Measurements from ENCODE around the gene ESRP2.

DNA sequence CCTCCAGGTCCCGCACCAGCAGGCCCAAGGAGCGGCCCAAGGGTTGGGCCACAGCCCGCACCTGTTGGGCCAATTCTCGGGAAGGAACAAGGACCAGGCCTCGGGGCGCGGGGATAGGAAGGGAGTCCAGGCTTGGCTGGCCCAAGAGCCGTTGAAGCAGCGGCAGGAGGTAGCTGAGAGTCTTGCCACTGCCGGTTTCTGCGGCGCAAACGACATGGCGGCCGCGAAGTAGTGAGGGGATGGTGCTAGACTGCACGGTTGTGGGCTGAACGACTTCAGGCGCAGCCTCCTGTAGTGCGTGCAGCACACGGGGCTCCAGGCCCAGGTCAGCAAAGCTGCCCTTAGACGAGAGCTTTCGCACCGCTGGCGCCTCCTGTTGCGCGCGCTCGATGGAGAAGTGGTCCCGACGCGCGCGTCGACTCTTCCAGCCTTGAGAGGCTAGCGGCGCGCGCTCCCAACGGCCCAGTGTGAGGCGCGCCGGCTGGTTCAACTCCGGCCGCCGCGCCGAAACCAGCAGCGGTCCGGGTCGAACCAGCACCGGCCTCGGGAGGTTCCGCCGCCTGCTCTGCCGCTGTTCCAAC is 454 bp downstream of the DDX28 start:
- PRO-cap = no peak

DNA sequence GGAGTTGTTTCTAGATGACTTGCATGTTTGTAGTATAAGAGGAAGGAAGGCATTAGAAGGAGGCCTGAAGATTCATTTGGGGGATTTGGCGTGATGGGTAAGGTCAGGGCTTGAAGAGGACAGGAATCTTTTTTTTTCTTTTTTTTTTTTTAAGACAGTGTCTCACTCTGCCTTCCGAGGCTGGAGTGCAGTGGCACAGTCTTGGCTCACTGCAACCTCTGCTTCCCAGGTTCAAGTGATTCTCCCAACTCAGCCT is 16.8 kb downstream of the DUS2 start:
- PRO-cap = no peak

- PRO-cap = no peak
Observed at GRCh38 chr16:68078324-68079147, 6.6 kb upstream of the NFATC3 start.

DNA sequence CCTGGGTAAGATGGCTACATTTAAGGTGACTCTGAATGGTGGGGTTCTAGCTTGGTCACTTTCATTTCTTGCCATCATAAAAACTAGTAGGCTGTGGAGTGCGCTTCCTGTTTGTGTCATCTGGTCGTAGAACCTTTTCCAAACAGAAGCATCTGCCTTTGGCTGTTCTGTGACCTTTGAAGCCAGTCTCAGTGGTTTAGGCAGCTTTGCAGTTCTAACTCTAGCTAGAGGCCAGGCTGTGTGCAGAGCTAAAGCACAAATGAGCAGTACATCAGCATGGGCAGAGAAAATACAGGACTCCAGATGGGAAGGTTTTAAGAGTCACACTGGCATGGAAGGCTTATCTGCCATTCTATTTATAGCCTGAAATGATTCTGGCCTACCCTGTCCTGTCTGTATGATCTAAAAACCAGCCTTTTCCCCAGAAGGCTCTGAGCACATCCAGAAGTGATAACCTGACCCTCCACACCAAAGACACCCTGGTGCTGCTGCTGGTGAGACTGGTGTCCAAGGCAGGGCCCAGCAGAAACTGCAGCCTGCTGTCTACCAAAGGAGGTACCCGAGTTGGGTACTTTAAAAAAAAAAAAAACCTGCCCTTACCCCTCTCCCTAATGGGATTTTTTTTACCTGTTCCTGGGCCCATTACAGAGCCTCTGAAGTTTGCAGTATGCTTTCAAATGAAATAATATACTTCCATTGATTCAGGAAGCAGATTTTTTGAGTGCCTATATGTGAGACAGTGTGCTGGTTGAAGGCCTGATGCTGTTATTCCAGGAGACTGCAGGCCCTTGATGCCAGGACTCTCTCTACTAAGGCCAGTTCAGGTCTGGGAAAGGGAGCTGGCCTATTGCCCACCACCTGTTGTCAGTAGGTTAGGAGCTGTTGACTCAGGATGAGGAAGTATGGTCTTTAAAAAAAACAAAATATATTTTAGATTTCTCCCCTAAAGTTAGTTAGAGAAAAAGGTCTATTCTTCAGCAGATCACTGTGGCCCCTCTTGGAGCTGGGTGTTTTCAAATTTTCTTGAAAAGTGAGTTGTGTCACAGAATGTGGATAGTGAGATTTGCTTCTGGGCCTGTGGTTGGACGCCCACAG is 8.4 kb downstream of the ESRP2 start:
- PRO-cap = no peak

GRCh38 chr16:68230127-68230620 is 5.8 kb downstream of the ESRP2 start:
- PRO-cap = no peak

DNA sequence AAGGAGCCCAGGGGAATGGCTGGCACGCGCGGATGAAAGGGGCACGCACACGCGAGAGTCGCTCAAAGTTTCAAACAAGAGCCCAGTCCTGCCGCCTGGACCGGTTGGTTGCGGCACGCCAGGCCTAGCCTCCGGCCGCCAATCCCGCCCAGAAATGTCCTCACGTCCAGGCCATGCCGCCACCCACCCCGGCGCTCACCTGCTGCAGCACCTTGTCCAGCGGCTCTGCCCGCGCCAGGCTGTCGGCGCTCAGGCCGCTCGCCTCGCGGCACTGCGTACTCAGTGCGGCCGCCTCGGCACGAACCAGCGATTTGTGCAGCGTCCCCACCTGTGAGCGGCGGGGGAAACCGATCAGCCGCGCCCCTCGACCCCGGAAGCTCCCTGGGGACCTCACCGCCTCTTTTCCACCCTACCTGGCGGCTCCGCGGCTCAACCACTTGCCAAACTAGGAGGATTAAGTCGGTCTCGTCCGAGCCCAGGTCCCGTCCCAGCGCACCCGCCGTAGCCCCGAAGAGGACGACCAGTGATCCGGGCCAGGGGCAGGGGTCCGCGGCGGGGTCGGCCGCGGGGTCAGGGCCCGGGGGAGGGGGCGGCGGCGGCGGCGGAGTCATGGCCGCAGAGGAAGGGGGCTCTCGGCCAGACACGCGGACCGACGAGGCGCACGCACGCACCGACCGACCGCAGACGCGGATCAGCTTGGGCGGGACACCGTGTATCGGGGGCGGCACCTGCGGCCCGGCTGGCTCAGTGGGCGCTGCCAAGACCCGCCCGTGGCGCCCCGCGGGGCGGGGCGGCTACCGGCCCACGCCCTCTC is at the start of gene ESRP2:
Gene ESRP2, minus strand, starts transcription at position 693 of the 814 bp plus-strand sequence.
- PRO-cap = bidirectional peak, plus-strand start at position 151 of the sequence, minus-strand start at position 72 of the sequence; bidirectional peak, plus-strand start outside the sequence, minus-strand start at position 693 of the sequence

DNA sequence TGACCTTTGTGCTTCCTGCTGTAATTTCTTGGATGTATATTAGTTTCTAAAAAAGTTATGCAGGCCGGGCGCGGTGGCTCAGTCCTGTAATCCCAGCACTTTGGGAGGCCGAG is 1.4 kb downstream of the SLC7A6 start:
- PRO-cap = no peak

DNA sequence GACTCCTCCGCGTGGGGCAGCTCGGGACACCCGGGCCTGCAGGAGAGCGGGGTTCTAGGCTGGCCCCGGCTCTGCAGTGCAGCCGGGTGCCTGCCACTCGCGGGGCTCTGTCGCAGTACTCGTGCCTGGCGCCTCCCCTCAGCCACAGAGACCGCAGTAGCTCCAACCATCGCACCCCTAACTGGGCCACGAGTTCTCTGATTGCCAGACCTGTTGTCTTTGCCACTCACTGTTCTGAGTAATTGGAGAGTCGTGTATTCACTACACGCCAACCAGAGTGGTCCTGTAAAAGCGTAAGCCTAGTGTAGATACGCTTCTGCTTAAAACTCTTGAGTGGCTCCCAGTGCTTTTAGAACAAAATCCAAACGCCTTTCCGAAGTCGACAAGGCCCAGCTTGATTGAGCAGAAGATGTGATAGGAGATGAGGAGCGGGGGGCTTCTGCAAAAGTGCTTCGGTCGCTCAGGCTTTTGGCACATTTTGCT is 435 bp downstream of the PRMT7 start:
- PRO-cap = no peak

GRCh38 chr16:68492253-68493170 is 44.2 kb upstream of the SMPD3 start:
- PRO-cap = no peak

DNA sequence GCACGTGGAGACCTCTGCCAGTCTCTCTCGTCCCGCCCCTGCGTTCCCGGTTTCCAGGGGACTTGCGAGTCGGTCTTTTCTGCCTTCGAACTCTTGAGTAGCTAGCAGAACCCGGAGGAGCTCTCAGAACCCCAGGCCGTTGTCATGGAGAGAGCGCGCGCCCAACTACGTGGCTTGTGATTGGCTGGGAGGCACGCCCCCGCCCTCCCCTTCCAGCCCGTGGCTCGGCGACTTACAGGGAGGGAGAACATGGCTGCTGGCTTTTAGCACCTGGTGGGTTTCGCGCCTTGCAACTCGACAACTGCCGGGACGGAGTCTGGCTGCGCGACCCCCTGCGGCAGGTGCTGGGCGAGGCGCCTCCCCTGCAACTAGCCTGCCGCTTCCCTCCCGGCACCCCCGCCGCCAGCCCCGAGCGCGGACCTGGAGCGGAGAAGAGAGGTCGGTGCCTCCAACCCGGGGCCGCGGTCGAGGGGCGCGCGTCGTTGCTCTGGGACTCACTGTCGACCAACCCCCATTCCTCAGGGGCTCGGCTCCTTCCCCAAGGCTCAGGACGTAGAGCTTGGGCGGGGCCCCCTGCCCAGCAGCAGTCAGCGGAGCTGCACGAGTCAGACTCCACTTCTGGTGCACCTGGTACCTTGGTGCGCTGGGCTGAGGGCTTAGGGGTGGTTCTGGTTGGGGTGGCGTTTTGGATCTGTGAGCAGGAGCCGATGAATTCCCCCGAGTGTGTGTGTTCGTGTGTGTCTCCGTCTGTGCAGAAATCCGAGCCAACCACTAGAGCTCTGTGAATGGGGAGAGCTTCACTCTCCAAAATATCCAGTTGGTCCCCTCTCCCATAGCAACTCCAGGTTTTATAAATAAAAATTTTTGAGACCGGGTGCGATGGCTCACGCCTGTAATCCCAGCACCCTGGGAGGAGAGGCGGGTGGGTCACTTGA is 8.9 kb upstream of the ZFP90 start:
- PRO-cap = bidirectional peak, plus-strand start at position 215 of the sequence, minus-strand start at position 99 of the sequence

GRCh38 chr16:68563578-68564316 is 24.7 kb downstream of the ZFP90 start:
- PRO-cap = no peak

GRCh38 chr16:68573540-68573739 is 34.3 kb downstream of the ZFP90 start:
- PRO-cap = no peak

GRCh38 chr16:68636669-68637020 is 8.5 kb upstream of the CDH3 start:
- PRO-cap = no peak

DNA sequence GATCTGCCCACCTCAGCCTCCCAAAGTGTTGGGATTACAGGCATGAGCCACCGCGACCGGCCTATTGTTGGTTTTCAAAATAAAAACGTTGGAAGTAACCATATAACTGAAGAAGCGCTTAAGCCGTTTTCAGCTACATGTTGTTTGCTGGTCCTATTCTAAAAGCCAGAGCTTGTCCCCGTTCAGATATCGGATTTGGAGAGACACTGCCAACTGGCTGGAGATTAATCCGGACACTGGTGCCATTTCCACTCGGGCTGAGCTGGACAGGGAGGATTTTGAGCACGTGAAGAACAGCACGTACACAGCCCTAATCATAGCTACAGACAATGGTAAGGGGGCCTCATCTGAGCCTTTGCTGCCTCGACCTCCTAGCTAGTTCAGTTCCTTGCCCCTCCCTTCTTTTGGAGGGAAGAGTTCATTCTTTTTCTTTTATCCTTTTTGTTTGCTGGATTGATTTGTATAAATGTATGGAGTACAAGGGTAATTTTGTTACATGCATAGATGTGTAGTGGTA is 24.2 kb upstream of the TANGO6 start:
- PRO-cap = no peak

GRCh38 chr16:69133200-69133868 is 885 bp downstream of the UTP4 start:
- PRO-cap = no peak

DNA sequence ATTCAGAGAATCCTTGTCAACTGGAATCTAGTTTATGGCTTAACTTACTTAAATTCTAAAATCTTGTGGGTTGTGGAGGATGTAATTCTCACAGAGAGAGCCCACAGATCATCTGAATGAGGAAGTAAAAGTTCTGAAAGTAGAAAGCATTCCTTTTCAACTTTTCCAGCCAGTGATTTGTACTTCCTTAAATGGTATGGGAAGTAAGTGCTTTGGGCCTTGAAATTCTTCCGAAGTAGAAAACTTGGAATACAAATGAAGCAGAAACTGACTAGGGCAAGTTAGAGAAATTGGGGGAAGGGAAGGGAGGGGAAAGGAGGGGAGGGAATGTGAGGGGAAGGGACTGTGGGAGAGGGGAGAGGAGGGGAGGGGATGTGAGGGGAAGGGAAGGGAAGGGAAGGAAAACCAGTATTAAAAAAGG is 15.6 kb upstream of the SNTB2 start:
- PRO-cap = no peak

DNA sequence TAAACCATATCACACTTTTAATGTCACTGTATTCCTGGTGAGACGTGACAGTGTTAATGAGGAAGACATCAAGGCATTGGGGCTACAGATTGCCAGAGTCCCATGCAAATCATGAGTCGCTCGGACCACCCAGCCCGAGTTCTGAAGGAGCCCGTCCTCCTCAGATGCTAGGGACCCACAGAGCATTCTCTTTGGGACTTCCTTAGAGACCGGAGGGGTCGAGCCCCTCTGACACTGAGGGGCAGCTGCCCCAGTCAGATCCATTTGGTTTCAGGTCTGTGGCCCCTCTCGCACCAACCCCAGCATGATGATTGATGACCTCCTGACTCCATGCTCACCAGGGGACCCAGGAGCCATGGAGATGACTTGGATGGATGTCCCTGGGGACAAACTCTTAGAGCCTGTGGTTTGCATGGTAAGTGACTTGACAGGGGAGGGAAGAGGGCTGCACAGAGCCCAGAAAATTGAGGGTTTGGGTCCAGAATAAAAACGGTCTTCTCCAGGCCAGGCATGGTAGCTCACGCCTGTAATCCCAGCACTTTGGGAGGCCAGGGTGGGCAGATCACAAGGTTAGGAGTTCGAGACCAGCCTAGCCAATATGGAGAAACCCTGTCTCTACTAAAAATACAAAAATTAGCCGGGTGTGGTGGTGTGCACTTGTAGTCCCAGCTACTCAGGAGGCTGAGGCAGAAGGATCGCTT is 8.0 kb downstream of the PDF start:
- PRO-cap = no peak

GRCh38 chr16:69689706-69690316 is 36.5 kb downstream of the NQO1 start:
- PRO-cap = no peak

DNA sequence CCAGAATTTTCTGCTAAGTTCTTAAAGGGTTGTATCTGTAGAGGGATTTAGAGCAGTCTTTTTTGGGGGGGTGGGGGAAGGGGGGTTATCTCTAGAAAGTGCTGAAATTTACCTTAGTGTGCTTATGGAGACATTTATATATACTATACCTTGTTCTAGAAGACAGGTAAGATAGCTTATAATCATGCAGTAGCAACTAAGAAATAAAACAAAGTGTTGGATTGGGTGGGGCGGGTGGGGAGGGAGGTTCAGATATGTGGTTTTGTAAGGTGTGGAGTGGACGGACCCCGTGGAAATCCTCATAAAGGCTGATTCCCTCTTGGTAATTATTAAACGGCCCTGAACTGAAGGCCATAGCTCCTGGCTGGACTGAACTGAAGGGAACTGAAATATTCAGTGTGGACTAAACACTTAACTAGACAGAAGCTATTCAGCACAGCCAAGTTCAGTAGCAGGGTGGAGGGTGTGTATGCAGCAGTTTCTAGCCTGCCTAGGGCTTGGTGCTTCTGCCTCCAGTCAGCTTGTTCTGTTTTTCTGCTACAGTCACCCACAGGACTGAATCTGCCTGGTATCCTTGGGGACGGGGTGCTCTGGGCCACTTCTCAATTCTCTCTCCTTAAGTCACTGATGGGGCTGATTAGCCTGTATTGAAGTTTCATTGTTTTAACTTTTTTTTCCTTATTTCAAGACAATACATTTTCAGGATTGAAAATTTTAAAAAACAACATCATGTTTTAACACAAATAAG is 77.0 kb downstream of the WWP2 start:
- PRO-cap = no peak

GRCh38 chr16:69887990-69888597 is 63.0 kb upstream of the CLEC18A start:
- PRO-cap = no peak